Prostate gland (tissue), 2 donors: Measurements from ENCODE around the genes PRICKLE1 and TMEM117.

DNA sequence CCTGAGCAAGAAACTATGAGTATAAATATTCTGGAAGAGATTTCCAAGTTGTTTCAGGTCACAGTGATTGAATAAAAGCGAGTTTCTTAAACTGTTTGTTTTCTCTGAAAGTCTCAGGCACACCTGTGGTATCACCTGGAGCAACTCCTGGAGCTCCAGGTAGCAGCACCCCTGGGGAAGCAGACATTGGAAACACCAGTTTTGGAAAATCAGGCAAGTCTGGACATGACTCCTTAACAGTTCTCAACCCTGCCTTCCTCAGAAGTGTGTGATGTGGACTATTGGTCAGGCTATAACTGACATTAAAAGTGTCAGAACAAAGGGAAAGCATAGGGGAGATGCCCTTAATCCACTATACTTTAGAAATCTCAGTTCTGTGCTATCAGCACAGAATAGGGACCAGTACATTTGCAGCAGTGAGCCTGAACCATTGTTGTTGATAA lies 217.6 kb upstream of the CNTN1 start:
- PRO-cap: no peak
- RAMPAGE, long total RNA, 2 experiments: no peak in any of the 2 experiments

- PRO-cap: no peak
- RAMPAGE, long total RNA, 2 experiments: no peak in any of the 2 experiments
These were observed 297.1 kb downstream of the PDZRN4 start for GRCh38 chr12:41485115-41485650.

DNA sequence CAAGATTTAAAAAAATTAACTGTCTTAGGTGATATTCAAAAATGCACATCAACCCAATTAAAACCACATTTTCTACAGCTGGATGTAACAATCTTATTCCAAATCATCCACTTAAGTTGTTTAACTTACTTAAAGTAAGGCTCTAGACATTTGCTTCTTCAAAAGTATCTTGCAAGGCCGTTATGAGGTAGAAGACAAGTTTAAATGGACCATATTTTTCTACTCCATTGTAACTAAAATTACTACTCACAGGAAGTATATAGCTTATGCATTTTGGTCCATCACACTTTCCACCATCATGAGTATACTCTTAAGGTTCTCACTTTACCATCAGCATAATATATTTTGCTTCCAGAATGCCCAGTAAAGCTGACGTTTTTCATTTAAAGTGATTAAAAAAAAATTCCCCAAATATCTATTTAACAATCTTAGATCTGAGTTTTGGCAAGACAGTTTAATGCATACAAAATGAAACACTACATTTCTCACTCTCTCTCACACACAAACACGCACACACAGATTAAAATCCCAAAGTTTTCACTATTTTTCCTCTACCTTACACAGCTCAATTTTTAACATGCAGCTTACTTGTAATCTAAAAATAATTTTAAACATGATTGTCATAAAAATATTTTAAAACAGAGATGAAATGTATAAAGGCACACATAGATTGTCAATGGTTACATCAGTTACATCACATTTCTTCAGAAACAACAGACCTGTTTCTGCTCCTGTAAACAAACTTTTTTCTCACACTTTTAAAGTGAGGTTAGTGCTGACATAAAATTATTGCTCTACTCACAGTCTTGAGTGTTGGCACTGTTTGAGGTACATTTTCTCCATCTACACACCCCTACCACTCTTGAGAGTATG lies 57.8 kb downstream of the GXYLT1 start:
- PRO-cap: no peak
- RAMPAGE, long total RNA, 2 experiments: no peak in any of the 2 experiments

DNA sequence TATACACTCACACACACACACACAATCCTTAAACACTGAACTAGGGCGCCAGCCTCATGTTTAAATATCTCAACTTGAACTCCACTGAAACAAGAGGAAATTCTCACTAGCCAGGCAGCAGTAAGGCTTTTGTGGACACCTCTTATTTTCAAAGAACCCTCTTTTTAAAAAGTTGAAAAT lies 789 bp downstream of the GXYLT1 start:
- PRO-cap: no peak
- RAMPAGE, long total RNA, 2 experiments: no peak in any of the 2 experiments

DNA sequence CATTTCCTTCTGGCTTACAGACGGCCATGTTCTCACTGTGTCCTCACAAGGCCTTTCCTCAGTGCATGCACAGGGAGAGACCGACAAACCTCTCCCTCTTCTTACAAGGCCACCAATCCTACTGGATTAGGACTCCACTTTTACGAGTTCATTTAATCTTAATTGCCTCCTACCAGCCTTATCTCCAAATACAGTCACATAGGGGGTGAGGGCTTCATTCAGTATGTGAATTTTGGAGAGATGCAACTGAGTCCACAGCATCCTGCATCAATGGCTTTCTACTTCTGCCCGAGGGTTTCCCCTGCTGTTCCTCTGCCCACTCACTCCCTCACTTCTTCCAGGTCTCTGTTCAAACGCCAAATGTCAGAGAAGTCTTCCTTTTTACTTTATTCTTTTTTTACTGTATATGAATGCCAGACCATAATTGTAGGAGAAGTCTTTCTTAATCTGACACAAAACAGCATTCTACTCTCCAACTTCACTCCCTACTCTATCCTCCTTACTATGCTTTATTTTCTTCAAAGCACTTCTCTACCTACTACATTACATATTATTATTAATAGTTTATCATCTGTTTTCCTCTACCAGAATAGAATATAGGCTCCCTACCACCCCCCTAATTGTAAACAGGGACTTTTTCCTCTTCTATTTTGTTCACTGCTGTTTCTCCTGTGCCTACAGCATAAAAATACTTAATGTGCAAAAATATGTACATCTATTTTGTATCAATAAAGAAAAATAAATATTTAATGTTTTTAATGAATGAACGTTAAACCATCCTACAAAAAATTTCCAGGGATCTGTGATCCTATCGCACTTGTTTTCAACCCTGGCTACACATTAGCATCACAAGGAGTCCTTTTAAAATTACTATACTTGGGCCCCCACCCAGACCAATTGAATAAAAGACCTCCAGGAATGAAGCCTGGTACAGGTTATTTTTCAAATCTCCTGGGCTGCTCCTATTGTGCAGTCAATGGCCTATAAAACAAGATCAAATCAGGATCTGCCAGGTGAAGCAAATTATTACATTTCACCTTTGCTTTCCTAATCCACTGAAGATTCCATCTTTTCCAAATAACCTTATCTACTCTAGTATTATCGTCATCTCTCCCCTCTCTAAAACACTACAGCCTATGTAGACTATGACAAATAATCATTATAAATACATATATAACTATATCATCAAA lies 33.1 kb upstream of the GXYLT1 start:
- PRO-cap: no peak
- RAMPAGE, long total RNA, 2 experiments: no peak in any of the 2 experiments

DNA sequence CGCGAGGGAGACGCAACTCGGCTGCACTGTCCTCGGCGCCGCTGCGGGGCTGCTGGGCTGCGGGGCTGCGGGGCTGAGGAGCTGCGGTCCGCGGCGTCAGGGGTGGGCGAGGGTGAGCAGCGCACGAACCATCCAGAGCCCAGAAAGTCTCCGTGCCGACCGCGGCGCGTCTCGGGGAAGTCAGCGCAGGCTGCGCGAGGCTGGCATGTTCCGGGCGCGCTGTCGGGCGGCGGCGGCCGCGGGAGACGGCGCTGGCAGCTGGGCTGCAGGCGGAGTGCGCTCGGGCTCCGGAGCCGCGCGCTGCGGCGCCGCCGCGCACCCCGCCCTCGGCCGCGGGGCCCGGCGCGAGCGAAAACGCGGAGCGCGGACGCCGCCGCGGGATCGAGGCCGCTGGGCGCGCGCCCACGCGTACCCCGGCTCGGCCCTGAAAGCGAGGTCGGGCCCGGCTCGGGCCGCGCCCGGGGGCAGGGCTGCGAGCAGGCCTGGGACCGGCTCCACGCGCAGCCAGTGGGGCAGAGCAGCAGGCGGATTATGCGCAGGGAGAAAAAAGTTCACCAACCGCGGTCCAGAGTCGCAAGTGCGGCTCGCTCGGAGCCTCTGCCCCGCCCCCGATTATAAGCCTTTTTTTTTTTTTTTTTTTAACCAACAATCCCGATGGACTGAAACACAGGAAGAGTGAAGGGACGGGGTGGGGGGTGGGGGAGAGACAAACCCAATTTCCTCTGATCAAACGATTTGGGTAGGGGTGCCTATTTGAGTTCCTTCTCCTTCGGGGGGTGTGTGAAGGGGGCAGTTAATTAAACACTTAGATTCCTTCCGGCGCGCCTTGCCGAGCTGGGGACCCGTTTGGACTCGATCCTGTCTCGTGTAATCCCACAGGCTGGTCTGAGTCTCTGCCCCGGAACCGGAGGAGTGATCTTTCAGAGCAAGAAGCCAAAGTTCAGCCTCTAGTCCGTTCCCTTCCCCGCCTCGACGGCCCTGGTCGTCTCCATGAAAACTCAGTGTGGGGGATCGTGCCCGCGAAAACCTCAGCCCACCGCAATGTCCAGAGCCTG lies at the start of gene PRICKLE1:
TSS of gene PRICKLE1 (minus strand) at position 278 of the 1,055 bp plus-strand sequence.
- PRO-cap: bidirectional peak, plus-strand start at position 436 of the sequence, minus-strand start at position 276 of the sequence; unidirectional peak, minus-strand start at position 590 of the sequence; unidirectional peak, minus-strand start at position 989 of the sequence
- RAMPAGE, long total RNA, 2 experiments: no peak in any of the 2 experiments

GRCh38 chr12:42885761-42886179 lies 296.2 kb upstream of the PRICKLE1 start:
- PRO-cap: no peak
- RAMPAGE, long total RNA, 2 experiments: no peak in any of the 2 experiments

DNA sequence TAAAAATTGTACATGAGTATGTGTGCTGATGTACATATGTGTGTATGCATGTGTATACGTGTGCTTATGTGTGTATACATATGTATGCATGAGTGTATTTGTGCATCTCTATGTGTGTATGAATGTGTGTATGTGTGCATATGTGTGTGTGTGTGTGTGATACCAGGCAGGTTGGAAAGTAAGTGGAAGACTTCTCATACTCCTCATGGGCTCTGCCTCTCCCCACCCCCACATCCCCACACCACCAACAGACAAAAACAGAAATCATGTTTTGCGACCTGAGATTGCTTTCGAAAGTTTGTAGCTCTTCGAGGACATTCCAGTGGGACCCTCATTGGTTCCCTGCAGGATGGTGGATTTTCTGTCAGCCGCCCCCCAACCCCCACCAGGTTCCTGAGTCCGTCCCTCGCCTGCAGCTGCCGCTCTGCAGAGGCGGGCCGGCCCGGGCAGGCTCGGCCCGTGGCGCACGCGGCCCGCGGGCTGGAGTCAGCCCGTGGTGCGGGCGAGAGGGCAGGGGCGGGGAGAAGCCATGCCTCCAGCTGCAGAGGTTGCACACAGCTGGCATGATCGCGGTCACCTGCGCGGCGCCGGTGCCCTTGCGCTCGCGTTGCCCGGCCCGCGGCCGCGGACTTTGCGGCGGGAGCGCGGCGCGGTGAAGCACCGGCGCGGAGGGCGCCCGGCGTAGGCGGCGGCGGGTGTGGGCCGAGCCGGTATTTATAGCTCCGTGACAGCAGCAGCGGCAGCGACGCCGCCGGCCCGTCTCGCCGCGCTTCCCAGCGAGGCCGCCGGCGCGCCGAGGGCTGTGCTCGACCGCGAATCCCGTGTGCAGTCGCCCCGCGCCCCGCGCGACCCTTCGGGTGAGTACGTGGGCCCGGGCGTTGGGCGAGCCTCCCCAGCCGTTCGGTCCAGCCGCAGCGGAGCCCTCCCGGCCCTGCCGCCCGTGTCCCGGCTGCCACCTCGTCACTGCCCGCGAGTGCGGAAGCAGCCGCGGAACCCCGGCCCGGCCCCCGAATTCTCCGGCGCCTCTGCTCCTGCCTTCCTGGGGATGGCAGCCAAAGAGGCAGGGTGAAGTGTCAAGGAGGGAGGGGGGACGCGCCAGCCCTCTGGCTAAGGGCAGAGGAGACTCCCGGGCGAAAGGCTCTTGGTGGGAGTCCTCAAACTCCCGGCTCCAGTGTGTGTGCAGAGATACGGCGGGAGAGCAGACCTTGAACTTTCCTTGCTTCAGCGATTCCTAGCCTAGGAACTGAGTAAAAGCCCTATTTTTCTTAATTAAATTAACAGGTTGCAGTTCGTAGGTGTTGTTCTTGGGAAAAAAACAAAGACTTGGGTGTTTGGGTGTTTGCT lies at the start of gene TMEM117:
TSS of gene TMEM117 (plus strand) at position 742 of the 1,344 bp plus-strand sequence.
- PRO-cap: unidirectional peak, plus-strand start at position 485 of the sequence; bidirectional peak, plus-strand start at position 660 of the sequence, minus-strand start at position 633 of the sequence; bidirectional peak, plus-strand start at position 742 of the sequence, minus-strand start at position 690 of the sequence; bidirectional peak, plus-strand start at position 1,171 of the sequence, minus-strand start at position 965 of the sequence
- RAMPAGE, long total RNA, 2 experiments: no peak in any of the 2 experiments

DNA sequence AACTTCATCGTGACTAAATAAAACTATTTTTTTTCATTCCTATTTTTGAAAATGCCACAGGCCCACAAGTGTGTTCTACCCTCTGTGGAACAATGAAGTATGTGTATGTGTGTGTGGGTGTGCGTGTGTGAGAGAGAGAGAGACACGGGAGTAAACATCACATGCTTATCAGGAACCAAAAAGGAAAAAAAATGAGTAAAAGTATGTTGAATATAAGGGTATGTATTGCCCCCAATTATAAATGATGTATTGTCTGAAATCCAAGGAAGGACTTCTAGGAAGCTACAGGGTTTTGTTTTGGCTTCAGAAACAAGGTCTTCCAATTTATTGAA lies 769 bp downstream of the TMEM117 start:
- PRO-cap: unidirectional peak, minus-strand start at position 94 of the sequence
- RAMPAGE, long total RNA, 2 experiments: no peak in any of the 2 experiments

- PRO-cap: no peak
- RAMPAGE, long total RNA, 2 experiments: no peak in any of the 2 experiments
These were observed 11.4 kb downstream of the TMEM117 start for GRCh38 chr12:43846769-43848135.

GRCh38 chr12:43858095-43858572 lies 22.3 kb downstream of the TMEM117 start:
- PRO-cap: no peak
- RAMPAGE, long total RNA, 2 experiments: no peak in any of the 2 experiments

DNA sequence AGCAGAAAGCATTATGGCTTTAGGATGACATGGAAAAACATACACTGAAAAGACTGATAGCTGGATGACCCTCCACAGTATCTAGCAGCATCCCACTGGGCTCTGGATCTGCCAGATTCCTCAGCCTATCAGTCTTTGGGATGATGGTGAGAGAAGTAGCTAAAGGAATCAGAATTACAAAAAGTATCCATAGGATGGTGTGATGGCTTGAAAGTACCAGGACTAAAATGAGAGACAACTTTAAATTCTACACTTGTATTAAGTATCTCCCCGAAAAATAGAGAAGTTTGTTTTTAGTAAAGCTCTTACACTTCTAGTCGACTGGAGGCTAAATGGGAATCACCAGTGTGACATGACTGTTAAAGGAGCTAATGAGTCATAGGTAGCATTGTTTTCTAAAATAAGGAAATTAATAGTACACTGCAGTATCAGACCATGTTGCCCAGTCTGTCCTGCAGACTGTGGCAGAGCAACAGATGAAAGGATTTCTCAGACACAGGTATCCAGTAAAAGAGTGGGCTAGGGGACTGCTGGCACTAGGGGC lies 140.0 kb downstream of the TMEM117 start:
- PRO-cap: no peak
- RAMPAGE, long total RNA, 2 experiments: start-site peak on the plus strand in 1 of 2 experiments, centred at position 120 of the sequence, 7 reads per replicate

DNA sequence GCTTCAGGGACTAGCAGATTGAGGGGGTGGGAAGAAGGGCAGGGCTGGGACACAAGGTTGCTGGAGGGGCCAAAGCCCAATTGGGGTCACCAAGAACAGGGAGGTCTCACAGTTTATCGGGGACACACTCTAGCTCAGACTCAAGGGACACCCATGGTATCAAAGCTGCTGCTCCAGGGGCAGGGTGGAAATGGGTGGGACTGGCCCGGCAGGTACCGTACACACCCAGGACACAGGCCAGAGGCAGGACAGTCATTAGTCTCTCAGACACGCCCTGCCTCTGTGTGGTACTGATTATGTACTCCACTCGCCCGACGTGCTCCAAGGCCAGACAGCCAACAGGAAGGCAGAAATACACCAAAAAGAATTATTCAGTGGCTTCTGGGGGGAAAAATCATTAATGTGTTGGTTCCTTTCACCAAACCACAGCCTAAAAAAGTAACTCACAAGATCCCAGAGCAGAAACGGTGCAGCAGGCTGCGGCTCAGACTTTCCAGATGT lies 41.1 kb downstream of the NELL2 start:
- PRO-cap: no peak
- RAMPAGE, long total RNA, 2 experiments: no peak in any of the 2 experiments

DNA sequence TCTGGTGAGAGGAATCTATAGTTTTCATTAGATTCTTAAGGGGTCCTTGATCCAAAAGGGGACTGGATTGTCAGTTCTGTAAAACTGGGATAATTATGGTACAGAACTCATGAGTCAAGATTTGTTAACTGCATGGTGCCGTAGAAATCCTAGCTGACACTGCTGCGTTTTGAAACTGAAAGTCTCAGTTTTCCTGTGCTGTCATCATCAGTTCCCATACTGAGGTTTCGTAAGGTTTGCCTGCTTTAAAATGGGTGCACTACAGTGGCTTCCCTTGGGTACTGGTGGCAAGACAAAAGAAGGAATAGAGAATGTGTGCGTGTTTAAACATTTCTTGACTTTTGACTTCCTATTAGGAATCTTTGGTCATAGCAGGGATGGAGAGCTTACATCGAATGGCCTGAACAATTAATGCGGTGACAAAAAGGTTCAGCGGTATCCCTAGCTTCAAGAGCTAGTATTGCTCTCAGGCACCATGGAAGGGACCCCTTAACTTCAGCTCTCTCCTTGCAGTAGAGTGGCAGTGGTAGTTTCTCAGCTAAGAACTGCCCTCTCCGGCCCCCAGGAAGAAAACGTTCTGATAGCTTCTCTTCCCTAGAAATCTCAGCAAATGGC lies 28.7 kb downstream of the ANO6 start:
- PRO-cap: no peak
- RAMPAGE, long total RNA, 2 experiments: no peak in any of the 2 experiments

DNA sequence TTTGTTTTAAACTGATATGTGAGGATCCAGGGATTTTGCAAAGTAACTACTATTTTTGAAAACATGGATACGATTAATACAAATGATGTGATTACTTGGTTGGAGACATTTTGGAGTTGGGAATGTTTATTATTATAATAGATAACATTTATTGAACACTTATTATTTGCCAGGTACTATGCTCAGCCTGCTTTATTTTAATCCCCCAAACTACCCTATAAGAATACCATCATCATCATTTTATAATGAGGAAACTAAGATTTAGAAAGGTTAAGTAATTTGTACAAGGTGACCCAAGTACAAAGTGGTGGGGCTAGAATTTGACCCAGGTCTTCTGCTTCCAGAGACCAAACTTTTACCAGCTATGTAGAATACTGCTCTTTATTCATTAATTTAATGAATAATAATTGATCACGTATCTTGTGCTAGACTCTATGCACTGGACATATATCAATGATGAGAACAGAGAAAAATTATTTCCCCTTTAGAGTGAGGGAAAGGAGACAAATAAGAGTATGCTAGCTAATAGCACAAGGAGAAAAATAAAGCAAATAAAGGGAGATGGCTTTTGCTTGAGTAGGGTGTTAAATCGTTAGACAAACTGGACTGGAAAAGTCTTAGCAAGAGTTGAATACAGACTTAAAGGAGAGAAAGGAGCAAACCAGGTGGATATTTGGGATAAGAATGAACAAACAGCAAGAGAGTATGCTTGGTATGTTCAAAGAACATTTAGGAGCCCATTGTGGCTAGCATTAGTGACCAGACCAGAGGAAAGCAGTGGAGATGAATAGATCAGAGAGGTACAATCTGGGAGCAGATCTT lies 21.3 kb downstream of the ARID2 start:
- PRO-cap: no peak
- RAMPAGE, long total RNA, 2 experiments: no peak in any of the 2 experiments

- PRO-cap: unidirectional peak, minus-strand start at chr12:45878762
- RAMPAGE, long total RNA, 2 experiments: no peak in any of the 2 experiments
These were observed 111.7 kb downstream of the SCAF11 start for GRCh38 chr12:45878558-45879101.

- PRO-cap: no peak
- RAMPAGE, long total RNA, 2 experiments: no peak in any of the 2 experiments
These were observed 134.7 kb upstream of the SCAF11 start for GRCh38 chr12:46125028-46125590.

DNA sequence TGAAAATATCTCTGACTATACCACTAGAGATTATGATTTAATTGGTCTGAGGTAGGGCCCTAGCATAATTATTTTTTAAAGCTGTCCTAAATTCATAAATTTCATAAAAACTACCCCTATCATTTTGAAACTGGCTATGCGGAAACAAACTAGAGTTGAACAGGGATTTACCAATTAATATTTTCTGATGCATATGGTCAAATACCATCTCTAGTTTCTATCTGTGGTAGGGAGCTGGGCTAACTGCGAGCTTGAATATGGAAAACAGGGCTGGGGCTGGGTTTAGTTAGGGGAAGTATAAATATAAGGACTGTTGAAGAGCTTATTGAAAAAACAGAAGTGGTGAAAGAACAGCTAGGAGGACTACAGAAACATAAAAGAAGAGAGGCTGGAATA lies 91.9 kb downstream of the SLC38A1 start:
- PRO-cap: no peak
- RAMPAGE, long total RNA, 2 experiments: no peak in any of the 2 experiments

DNA sequence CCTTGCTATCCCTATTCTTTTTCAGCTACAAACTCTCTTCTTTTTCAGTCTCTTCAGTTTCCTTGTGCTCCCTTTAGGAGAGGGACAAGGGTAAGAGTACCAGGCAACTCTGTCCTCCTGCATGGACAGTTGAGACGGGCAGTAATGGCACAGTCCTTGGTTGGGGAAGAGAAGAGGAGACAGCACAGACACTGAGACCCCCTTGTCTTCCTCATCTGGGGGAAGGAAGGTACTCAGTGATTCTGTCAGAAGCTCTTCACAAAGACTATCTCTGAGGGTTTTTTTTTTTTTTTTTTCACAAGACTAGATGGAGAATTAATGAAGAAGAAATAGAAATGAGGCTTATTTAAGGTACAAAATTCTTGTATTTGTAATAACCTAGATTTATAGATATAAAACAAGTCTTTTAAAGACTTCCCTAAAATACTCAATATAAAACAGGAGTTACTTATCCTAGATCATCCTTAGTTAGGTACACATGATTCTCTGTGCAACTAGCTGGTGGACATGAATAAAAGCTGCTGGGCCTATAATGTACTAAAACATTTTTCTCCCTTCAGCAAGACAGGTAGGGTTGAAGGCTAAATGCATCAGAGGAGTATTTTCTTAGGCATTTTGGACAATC lies 81.2 kb downstream of the SLC38A1 start:
- PRO-cap: no peak
- RAMPAGE, long total RNA, 2 experiments: no peak in any of the 2 experiments

GRCh38 chr12:46214591-46215037 lies 54.2 kb downstream of the SLC38A1 start:
- PRO-cap: no peak
- RAMPAGE, long total RNA, 2 experiments: no peak in any of the 2 experiments